ENCODE data around the genes SLC15A2 and PARP15.

GRCh38 chr3:119958596-119958972, 135.7 kb downstream of the GSK3B start:
- RRBS, result no CpG with 5 or more reads among the region's 4 CpGs

DNA sequence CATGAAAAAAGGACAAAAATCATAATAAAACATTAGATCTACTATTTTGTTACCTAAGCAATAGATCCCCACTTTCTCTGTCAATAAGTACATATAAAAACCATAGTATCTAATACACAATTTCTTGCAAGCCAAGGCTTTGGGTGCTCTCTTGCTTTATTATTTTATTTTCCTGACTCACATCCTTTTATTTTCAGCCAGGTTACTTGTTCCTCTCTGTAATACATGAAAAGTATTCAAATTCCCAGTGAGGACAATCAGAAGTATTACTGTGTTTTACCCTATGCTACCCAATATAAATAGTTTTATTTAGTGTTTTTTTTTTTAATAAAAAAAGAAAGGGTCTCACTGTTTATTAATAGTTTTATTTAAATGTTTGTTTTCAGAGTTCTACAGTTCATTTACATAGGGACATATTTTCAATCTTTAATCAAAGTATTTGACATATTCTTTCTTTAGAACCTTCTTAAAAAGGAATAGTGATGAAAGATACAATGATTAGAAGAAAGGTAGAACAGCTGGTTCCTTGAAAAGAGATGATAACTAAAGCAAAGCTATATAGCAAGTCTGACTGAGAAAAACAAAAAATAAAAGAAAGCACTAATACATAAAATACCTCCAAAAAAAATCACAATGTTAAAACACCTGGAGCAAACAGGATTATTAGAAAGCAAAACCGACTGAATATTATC, 97.8 kb downstream of the GSK3B start:
- RRBS, result no CpG with 5 or more reads among the region's 1 CpG

DNA sequence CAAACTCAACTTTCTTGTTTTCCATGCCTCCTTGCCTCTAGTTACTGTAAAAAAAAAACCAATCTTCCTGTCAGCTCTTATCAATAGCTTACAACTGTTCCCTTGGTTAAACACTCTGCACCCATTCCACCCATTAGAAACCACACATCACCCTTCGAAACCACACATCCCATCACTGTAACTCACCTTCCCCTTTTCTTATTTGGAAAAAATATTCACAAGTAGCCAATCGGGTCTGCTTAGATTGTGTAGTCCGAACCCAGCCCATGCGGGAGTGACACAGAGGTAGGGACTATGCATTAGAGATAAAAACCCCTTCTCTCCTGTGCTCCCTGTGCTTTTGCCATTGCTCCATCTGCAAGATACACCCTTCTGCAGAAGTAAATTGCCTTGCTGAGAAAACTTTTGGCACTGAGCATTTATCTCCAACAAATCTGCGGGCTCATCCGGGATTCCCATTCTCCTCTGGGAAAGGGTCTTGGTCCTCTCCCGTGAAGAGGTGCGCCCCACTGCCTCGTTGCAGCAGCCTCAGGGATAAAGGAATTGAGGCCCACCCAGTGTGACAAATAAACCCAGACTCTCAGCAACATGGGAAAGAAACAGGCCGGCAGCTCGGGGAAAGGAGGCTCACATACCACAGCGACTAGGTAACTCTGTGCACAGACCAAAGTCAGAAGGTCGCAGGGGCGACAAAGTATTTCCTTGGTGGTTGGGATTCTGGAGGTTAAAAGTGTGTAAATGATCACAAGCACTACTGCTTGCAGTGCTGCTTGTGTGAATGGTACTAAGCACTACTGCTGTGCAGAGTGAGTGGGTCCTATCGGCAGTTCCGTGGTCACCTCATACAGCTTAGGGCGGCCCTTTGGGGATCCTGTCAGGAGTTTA, 54.6 kb downstream of the GSK3B start:
- RRBS, result no CpG with 5 or more reads among the region's 17 CpGs

DNA sequence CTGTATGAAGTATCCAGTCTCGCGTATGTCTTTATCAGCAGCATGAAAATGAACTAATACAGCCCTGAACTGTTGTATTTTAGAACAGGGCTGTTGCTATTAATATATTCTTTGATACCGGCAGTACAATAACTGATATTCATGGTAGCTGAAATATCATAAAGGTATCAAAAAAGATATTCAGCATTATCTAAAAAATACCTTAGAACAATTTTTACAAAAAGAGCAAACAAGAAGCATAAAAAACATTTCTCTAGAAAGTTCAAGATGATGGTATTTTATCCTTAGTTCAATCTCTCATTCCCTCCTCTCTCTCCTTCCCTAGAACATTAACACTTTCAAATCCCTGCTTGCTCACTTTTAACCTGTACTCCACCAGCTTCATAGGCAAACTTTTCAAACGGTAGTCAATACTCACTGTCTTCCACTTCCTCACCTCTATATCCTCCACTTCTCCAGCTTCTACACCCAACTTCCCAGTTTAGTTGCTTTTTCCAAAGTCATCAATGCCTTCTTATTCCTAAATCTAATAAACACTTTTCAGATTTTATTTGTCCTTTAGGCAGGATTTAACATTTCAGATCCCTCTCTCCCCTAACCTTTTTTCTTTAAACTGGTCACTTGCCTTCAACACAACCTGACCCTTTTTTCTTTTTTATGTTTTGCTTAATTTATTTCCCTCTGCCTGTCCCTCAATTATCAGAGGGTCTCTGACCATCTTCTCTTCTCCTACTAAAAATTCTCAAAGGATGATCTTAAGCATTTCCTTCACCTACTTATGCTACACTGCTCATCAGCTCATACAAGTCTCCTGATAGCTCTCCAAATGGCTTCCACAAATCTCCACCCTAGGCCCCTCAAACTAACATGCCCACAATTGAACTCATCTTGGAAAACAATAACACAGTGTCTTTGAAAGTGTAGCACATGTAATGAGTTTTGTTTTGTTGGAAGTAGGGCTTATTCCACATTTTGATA, 40.0 kb downstream of the GSK3B start:
- RRBS, result no CpG with 5 or more reads among the region's 4 CpGs

DNA sequence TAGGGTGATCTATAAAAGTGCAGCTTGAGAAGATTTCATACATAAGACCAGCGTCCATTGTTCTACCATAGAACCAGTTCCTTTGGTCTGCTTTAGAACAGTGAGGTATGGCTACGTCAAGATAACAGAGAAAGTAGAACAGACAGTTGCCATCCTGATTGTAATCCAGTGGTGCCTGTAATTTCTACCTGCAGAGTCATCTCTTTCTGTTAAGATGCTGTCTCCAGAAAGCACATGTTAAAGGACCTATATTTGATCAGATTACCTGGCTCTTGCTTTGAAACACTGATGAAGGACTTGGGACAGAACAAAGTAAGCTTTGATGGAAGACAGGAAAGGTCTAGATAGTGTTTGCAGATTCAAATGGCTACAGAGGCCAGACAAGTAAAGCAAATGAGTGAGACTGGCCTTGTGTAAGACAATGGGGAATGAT, 1.6 kb upstream of the GSK3B start:
- RRBS, result no CpG with 5 or more reads among the region's 2 CpGs

GRCh38 chr3:120616261-120616543, 20.1 kb downstream of the NDUFB4 start:
- RRBS, result no CpG with 5 or more reads among the region's 4 CpGs

GRCh38 chr3:120816880-120817442, 74.4 kb downstream of the GTF2E1 start:
- RRBS, result no CpG with 5 or more reads among the region's 3 CpGs

DNA sequence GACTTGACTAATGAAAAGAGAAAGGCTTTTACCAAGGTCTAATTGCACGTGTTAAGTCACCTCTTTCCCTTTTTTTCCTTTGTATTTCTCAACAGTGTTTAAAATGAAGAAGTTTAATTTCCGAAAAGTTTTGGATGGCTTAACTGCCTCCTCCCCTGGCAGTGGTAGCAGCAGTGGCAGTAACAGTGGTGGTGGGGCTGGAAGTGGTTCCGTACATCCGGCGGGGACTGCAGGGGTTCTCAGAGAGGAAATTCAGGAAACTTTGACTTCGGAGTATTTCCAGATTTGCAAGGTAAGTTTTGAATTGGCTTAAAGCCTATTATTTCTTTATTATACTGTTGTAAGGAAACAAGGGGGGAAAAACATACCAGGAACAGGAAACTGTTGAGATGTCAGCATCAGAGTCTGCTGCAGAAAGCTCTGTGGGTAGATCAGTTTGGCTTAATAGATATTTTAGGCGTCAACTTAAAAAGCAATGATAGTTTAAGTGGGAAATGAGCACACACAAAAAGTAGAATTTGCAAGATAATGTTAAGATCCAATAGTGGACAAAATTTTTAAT, 1.6 kb downstream of the STXBP5L start:
- RRBS, result no CpG with 5 or more reads among the region's 7 CpGs

GRCh38 chr3:121591462-121591871, 1.7 kb upstream of the FBXO40 start:
- RRBS, result no CpG with 5 or more reads among the region's 2 CpGs

DNA sequence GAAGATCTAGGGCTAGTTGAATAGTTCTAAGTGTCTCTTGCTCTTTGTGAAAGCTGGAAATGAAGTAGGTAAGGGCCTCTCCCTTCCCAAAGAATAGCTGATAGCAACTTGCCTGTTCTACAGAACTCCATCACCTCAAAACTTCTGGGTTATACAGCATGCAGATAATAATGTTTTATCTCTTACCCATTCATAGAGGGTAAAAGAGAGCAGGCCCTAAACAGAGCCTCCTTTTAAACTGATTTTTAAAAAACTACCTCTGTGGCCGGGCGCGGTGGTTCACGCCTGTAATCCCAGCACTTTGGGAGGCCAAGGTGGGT, 42.0 kb upstream of the GOLGB1 start:
- RRBS, result no CpG with 5 or more reads among the region's 4 CpGs

GRCh38 chr3:121894124-121894893, at the start of gene SLC15A2:
TSS of gene SLC15A2 (plus strand) at chr3:121894401.
- RRBS, result no CpG with 5 or more reads among the region's 4 CpGs

DNA sequence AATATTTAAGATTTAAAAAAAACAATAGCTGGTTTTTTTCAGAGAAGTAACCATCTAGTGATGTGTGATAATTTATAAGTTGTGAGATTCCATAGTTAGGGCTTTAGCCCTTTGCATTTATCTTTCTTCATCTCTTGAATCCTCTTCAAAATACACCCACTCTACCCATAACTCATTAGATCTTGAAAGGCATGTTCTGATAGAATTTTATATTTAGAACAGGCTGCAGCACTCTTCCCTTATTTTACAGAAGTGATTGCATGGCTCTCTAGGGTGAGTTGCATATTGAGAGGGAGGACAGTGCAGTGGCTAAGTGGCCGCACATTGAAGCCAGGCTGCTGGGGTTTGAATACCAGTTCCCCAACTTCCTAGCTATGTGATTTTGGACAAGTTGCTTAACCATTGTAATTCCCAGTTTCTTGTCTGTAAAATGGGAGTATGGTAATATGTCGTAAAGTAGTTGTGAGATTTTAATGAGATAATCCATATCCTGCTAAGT, 2.5 kb downstream of the CD86 start:
- RRBS, result no CpG with 5 or more reads among the region's 2 CpGs

DNA sequence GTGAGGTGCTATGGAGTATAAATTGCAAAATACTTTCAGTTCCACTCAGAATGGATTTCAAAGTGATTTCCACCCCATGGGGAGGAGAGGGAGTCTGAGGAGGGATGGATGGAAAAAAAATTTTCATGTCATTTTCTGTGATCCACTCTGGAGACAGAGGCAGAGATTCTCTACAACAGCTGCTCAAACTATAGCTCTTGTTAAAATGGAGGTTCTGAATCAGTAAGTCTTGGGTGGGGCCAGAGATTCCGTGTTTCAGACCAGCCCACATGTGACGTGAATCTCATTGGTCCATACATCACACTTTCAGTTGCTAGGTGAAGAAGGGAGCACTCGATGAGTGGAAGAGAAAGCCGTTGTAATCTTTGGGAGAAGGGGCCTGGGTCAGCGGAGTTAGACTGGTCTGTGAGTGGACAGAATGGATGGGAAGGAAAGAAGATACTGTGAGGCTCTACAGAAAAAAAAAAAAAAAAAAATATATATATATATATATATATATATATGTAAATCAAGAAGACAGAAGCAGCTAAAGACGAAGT, 45.9 kb downstream of the CD86 start:
- RRBS, result no CpG with 5 or more reads among the region's 6 CpGs

GRCh38 chr3:122310357-122310815, 14.7 kb upstream of the CSTA start:
- RRBS, result no CpG with 5 or more reads among the region's 1 CpG

DNA sequence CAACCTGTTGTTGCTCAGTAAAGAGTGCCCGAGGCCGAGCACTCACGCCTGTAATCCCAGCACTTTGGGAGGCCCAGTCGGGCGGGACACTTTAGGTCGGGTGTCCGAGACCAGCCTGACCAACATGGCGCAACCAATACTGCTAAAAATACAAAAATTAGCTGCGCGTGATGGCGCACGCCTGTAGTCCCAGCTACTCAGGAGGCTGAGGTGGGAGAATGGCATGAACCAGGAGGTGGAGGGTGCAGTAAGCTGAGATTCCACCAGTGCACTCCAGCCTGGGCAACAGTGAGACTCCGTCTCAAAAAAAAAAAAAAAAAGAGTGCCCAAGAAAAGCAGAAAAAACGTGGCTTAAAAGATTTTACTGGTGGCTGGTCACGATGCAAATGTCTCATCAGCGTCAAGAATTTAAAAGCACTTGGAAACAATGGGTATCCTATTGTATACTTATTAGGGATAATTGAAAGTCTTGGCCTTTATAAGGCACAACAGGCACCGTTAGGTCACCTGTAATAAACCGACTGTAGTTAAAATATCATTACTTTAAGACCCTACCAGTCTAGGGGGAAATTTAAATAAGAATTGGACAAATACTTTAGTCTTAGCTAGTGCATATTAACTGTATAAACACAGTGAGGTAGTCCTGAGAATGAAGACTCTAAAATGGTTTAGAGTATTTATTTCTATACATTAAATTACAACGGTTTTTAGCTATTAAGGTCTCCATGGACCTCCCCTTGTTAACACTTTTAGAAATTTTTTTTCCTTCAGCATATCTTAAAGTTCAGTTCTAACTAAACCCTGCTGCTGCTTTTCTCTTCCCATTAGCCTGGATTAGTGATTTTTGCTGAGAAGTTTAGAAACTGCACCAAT, 1.4 kb upstream of the WDR5B start:
- RRBS, result no CpG with 5 or more reads among the region's 19 CpGs

- RRBS, result no CpG with 5 or more reads among the region's 5 CpGs
Observed at GRCh38 chr3:122496289-122496877, 18.4 kb downstream of the KPNA1 start.

DNA sequence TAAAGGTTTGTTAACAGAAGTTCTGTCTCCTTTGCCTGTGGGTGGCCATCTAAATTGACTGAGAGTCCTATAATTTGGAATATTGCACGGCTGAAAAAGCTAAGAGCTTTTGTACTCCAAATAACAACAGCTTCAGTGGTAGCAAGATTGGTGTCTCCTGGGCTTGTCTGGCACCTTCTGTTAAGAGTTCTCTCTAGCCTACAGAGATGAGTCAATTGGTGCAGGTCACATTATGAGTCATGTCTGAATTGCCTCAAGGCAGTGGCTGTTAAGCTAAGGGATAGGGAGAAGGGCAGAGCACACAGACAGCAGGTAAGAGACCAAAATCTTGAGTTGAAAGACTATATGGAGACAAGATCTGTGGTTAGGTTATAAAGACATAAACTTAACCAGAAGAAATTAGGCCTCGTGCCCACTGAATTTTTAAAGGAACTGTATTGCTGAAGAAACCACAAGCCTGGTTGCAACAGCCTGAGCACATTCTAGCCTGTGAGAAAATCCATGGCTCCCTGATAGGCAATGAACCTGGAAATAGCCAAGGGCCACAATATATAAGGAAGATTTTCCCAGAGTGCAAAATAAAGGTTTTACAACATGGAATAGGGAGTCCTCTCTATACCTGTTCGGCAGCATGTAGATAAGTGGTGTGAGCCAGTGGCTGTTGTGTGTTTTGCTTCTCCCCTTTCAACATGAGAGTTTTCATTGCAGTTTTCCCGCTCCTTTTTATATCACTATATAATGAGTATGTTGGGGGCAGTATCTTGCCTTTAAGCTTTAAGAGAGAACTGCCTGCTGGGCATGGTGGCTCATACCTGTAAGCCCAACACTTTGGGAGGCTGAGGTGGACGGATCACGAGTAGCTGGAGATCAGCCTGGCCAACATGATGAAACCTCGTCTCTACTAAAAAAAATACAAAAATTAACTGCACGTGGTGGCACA, 19.3 kb upstream of the KPNA1 start:
- RRBS, result no CpG with 5 or more reads among the region's 8 CpGs

- RRBS, result no CpG with 5 or more reads among the region's 40 CpGs
Observed at GRCh38 chr3:122577461-122578057, at the start of gene PARP15. TSS of gene PARP15 (plus strand) at chr3:122577650.